SK-N-DZ (cell line): ENCODE results near the gene HAS3.

DNA sequence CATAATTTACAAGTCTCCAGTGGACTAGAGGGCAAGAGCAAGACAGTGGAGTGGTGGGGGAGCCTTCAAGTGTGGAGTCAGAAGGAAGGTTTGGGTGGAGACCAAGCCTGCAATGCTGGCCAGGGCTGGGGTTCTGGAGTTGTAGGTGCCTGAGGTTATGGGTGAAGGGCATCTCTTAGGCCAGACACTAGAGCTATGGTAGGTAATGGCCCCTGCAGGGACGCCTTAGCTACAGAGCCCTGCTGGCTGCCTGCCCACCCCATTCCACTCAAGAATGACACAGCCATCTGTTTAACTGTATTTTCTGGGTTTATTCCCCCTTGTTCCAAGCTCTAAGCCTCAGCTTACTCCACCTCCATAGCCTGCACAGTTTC is 2.4 kb downstream of the PSMB10 start:
RAMPAGE:
- cytosol, long total RNA, result no peak
- nucleus, long total RNA, result no peak

GRCh38 chr16:67937181-67937525 is 503 bp upstream of the PSMB10 start:
RAMPAGE:
- cytosol, long total RNA, result no peak
- nucleus, long total RNA, result no peak

RAMPAGE:
- cytosol, long total RNA, result no peak
- nucleus, long total RNA, result no peak
Measured at GRCh38 chr16:67963556-67964817, 4.5 kb downstream of the SLC12A4 start.

DNA sequence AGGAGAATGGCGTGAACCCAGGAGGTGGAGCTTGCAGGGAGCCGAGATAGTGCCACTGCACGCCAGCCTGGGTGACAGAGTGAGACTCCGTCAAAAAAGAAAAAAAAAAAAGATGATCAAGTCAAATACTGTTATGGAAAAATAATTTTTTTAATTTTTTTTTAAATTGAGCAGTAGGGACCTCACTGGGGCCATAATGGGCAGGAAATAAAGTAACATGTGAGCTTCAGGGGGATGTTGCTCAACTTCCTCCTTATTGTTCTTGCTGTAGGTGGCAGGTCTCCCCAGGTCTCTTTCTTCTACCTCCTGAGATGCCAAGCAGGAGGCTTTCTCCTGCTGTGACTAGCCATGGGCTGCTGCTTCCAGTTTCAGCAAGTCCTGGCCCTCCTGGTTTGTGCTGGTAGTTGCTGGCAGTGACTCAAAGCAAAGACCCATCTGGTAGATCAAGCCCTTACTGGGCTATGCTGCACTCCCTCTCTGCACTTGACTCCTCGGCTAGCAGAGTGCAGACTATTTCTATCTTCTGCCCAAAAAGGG is 2.3 kb downstream of the DPEP2NB start:
RAMPAGE:
- cytosol, long total RNA, result no peak
- nucleus, long total RNA, result no peak

DNA sequence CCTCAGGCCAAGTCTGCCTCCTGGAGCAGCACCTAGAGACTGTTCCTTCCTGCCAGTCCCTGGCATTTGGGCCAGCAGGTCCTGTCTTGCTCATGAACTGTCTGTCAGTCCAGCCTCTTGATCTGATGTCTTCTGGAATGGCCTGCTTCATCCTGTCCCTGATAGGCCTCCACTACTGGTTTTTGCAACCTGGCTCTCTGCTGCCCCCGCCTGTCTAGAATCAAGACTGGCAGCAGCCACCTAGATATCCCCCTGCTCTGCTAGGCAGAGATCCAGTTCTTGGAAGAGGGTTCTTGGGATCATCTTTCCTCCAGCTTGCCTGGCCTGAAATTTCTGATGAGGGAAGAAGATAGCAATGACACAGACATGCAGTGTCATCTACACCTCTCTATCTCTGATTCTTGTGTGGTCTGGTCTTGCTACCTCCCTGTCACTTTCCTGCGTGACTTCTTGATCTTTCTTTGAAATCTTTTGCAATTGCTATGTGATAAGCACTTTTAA is 20.4 kb upstream of the NFATC3 start:
RAMPAGE:
- cytosol, long total RNA, result no peak
- nucleus, long total RNA, result no peak

DNA sequence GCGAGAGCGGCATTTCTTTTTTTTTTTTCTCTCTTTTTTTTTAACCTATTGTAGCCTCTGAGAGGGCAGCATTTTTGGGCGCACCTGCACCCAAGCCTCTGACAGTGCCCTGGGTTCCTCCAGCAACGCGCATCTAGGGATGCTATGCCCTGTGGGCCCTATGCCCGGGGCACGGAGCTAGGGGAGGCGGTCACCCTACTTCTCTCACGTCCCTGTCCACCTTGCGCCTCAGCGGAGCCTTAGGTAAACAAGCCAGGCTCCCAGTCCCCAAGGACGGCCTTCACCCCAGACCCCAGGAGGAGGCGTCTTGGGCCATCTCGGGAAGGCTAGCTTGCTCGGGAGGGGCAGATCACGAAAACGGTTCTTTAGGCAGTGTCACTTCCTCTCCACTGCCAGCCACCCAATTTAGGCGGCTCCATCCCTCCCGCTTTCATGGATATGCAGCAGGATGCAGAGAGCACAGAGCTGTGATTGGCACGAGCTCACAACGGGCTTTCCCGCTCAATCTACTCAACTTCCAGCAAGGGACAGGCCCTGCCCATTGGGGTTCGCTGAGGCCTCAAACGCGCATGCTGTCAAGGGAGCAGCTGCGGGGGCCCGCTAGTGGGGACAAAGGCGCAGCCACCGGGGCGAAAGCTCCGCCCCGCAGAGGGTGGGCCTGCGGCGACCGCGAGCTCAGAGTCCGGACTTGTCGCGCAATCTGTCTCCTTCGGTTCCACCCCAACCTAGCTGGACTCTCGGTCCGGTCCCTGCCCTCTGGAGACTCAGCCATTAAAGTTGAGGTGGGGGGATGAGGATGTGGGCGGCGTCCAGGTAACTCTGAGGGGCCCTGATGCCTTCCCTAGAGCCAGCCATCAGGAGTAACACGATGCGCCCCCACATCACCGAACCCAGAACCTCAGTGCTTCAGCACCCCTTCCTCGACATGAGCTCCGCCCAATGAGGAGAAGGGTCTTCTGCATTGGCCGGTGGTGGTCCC is 768 bp upstream of the NFATC3 start:
RAMPAGE:
- cytosol, long total RNA, result start-site peak on the plus strand centred at position 669 of the sequence, 250 bp wide, 99 and 26 reads in 2 replicates
- nucleus, long total RNA, result no peak

DNA sequence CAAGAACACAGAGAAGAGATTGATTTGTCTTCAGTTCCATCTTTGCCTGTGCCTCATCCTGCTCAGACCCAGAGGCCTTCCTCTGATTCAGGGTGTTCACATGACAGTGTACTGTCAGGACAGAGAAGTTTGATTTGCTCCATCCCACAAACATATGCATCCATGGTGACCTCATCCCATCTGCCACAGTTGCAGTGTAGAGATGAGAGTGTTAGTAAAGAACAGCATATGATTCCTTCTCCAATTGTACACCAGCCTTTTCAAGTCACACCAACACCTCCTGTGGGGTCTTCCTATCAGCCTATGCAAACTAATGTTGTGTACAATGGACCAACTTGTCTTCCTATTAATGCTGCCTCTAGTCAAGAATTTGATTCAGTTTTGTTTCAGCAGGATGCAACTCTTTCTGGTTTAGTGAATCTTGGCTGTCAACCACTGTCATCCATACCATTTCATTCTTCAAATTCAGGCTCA is 45.1 kb downstream of the ESRP2 start:
RAMPAGE:
- cytosol, long total RNA, result no peak
- nucleus, long total RNA, result no peak

DNA sequence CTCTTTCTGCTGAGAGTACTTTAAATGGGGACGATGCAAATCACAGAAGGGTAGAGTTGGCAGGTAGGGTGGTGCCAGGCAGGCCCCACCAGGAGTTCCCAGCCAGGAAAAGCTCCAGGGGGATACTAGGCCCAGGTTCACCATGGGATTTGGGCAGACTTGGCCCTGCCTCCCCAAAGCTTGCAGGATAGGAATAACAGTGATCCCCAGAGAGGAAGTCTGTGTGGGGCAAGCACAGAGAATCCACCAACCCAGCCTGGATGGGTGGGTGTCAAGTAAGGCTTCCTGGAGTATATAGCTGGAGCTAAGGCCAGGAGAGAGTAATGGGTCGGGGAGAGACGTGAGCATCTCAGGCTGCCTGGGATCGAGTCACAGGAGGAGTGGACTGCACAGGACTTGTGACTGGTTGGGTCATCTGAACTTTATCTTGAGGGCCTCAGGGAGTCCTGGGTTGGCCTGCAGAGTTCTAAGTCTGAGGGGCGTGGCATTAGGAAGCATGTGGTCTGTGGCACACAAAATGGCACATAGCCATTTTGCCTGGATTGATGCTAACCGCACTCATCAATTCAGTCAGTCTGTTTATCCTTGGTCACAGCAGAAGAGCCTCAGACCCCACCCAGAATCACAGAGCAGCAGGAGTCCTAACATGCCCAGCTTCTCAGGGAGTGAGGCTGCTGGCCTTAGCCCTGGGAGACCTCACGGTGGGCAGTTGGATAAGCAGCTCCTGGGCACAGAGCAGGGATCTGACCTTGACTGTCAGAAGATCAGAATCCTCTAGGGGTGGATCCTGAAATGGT is 1.5 kb downstream of the PLA2G15 start:
RAMPAGE:
- cytosol, long total RNA, result no peak
- nucleus, long total RNA, result no peak

GRCh38 chr16:68265917-68266029 is 1.4 kb downstream of the SLC7A6 start:
RAMPAGE:
- cytosol, long total RNA, result no peak
- nucleus, long total RNA, result no peak

DNA sequence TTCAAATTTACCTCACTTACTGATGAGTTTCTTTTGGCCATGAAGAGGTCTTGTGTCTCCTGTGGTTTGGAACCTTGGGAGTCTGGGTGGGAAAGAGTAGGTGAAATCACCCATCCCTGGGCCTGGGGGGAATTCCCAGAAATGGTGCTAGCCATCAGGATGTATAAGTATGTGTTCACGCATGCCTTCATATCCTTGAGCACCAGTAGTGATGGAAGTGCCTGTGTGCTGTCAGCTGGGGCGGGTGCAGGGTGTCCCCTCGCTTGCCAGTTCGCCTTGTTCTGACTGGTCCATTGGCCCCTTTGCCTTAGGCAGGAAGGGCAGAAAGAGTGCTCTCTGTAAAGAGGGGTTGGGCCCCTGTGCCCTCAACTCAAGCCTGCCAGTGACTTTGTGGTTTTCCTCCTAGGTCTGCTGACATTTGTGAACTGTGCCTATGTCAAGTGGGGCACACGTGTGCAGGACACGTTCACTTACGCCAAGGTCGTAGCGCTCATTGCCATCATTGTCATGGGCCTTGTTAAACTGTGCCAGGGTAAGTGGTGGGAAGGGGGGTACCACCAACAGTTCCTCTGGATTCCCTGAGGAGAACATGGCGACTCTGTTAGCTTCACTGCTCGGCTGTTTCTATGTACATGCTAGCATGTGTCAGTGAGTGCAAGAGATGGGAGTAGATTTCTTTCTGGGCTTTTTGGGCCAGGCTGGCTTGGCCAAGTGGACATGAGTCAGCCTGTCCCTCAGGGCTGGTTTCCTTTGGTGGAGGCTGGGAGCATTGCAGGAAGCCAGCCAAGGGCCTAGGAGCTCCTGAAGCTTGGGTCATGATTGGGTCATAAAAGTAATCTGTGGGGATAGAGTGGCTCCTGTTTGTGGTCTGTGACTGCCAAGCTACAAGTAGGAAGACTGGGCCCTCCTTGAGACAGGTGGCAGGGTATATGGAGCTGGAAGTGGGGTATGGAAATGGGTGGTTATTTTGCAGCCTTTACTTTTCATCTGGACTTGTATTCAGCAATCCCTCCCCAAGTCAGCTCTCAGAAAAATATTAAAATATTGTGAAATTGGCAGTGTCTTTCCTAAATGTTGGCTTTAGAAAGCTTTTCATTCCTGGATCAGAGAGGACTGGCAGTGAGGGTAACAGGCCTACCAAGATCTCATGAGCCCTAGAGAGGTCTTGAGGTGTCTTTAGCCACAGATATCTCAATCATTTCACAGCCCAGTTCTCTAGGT is 23.0 kb downstream of the SLC7A6OS start:
RAMPAGE:
- cytosol, long total RNA, result no peak
- nucleus, long total RNA, result no peak

RAMPAGE:
- cytosol, long total RNA, result no peak
- nucleus, long total RNA, result no peak
Measured at GRCh38 chr16:68311213-68311695, 435 bp downstream of the PRMT7 start.

DNA sequence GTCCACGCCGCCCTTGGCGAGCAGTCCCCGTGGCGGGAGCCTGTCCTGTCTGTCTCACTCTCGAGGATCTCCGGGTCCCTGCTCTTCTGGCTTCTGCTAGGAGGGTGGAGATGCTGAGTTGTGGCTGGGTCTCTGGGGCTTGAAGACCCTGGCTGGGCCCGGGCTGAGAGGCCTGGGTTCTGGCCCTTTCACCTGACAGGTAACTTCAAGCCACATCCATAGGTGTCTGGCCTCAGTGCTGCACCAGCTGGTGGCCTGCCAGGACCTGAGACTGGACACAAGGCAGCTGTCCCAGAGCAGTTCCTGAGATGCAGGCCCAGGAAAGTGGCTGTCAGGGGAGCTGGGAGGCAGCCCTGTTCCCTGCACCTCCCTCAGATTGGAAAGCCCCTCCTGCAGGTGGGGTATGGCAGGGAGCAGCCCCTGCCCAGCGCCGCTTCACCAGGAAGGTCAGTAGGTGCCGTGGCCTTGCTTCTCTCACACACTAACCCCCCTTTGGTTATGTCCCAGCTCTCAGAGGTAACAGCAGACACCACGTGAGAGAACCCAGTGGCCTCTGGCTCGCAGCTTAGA is 46.8 kb downstream of the PRMT7 start:
RAMPAGE:
- cytosol, long total RNA, result no peak
- nucleus, long total RNA, result no peak

GRCh38 chr16:68375193-68375596 is 64.4 kb downstream of the PRMT7 start:
RAMPAGE:
- cytosol, long total RNA, result no peak
- nucleus, long total RNA, result no peak

GRCh38 chr16:68507613-68508041 is 31.5 kb upstream of the ZFP90 start:
RAMPAGE:
- cytosol, long total RNA, result no peak
- nucleus, long total RNA, result no peak

GRCh38 chr16:68737858-68739136 is 1.2 kb downstream of the CDH1 start:
RAMPAGE:
- cytosol, long total RNA, result no peak
- nucleus, long total RNA, result no peak

RAMPAGE:
- cytosol, long total RNA, result no peak
- nucleus, long total RNA, result no peak
Measured at GRCh38 chr16:68754346-68754867, 17.3 kb downstream of the CDH1 start.

DNA sequence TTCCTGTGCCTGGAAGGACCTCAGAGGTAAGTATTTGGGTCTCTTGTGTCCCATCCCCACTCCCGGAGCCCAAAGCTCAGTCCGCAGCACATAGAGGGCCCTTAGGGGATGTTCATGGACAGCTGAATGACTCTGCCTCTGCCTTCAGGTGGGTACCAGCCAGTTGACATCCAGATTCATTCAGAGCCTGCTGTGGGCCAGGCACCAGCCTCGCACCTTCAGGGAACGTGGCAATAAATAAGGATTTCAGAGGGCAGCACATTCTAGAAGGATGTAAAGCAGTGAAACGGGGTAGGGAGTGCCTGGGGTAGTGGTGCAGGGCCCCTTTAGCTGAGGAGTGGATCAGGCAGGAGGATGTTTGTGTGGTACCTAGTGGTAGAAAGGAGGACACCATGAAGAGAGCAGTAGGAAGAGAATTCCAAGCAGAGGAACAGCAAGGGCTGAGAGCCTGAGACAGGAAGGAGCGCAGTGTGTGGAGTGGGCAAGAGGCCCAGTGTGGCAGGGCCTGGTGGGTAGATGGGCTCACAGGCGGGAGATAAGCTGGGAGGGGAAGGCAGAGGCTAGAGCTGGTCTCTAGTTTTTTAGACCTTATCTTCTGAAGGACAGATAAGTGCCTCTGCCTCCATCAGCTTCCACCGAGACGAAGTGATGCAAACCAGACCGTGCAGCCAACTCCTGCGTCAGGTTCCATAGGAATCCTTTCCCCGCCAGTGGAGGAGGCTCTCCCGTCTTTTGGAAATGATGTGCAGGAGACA is 33.4 kb downstream of the CDH1 start:
RAMPAGE:
- cytosol, long total RNA, result no peak
- nucleus, long total RNA, result no peak

DNA sequence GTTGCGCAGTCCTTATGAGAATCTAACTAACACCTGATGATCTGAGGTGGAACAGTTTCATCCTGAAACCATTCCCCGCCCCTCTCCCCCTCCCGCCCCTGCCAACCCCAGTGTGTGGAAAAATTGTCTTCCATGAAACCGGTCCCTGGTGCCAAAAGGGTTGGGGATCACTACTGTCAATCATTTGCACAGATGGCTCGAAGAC is 72.9 kb downstream of the TANGO6 start:
RAMPAGE:
- cytosol, long total RNA, result no peak
- nucleus, long total RNA, result no peak

DNA sequence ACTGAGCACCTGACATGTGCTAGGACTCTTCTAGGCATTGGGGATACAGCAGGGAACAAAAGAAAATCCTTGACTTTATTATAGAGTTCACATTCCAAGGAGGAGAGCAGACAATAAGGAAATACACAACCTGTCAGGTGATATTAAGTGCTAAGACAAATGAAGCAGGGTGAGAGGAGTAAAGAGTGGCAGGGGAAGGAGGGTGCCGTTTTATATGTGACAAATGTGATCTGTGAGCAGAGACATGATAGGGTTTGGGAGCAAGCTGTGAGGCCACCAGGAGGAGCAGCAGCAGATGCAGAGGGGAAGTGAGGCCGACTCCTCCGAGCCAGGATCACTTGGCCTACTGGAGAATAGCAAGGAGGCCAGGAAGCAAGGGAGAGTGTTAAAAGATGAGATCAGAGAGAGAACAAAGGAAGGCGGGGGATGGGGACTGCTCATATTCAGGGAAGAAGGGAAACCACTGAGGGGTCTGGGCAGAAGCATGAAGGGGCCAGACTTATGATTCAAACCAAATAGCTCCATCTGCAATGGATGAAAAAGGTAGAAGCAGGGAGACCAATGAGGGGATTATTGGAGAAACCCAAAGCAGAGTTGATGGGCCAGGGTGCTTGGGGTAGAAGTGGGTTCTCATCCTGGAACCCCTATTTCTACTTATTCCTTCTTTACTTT is 129.4 kb downstream of the TANGO6 start:
RAMPAGE:
- cytosol, long total RNA, result no peak
- nucleus, long total RNA, result no peak

DNA sequence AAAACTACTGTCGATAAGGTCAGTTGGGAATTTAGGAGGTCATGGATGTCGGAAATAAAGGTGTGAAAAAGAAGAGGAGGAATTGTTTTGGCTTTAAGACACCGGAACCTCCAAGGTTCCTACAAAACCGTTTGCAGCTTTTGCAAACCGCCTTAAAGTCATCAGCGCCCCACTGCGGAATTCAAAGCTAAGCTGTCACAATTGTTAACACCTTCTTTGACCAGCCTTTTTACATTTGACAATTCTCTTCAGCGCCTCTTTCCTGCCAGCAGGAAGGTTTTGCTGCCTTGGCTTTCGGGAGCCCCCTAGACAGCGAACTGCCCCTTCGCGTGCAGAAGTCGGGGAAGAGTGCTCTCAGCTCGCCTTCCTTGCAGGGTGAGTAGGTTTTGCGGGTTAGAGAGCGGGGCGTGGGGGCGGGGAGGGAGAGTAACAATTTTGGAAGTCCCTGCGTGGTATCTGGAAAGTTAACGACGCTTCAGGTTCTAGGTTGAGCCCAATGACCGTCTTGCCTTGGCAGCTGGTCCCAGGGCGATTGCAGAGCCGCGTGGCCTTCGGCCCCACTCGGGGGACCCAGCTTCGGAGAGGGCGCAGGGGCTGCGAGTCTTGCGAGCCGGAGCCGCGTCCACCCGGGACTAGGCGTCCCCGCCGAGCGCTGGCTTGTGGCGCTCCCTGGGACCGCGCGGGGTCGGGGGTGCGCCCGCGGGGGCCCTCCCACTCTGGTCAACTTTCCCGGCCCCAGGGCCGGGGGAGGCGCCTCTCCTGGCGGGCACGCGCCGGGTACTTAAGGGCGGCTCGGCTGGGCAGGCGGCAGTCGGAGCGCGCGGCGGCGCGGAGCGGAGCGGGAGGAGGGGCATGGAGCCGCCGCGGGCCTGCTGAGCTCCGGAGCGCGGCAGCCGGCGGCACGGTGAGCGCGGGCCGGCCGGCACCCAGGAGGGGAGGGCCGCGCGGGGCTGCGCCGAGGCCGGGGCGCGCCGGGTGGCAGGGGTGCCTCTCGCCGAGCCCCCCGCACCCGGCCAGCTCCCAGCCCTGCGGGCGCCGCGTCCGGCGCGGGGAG is at the start of gene HAS3:
Gene HAS3 (plus strand): TSS at position 241 of the 1,054 bp plus-strand sequence.
RAMPAGE:
- cytosol, long total RNA, result no peak
- nucleus, long total RNA, result no peak